ENCODE measurements around the gene GSTCD.

- PRO-cap: no peak
Measured at GRCh38 chr4:104728332-104728697, 233.6 kb upstream of the CXXC4 start.

- PRO-cap: no peak
Measured at GRCh38 chr4:105443717-105444378, 30.0 kb downstream of the PPA2 start.

DNA sequence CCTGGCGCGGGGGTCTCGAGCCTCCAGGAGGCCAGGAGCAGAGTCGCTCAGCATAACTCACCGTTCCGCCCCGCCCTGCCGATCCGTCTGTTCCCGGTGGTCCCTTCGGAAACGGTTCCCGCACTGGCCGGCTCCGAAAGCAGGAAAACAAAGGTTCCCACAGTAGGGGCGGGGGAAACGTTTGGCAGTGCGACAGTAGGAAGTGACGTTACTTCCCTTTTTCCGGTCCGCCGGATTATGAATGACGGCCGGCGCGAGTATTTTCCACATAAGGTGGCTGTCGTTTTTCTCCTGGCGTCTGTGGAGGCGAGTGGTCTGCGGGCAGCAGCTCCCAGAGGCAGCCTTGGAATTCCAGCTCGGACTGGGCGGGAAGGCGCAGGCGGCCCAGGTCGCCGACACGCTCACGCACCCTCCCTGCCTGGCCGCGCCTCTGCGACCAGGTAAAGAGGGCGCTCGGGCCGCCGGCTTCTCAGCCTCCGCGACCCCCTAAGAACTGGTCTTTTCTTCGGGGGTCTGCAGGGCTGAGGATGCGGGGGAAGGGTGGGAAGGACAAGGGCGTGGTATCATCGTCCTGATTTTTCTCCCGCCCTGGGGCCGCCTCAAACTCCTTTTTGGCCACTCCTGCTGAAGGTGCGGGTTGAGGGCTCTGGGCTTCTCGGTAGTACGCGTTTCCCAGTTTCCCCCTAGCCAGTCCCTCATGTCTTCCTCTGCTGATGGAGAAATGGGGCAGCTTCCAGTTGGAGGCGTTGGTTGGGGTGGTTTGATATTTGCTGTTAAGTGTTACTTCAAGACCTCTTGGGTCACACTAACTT lies at the start of gene GSTCD:
Gene GSTCD (plus strand): TSS at position 208 of the 812 bp plus-strand sequence.
- PRO-cap: bidirectional peak, plus-strand start at position 218 of the sequence, minus-strand start at position 89 of the sequence

DNA sequence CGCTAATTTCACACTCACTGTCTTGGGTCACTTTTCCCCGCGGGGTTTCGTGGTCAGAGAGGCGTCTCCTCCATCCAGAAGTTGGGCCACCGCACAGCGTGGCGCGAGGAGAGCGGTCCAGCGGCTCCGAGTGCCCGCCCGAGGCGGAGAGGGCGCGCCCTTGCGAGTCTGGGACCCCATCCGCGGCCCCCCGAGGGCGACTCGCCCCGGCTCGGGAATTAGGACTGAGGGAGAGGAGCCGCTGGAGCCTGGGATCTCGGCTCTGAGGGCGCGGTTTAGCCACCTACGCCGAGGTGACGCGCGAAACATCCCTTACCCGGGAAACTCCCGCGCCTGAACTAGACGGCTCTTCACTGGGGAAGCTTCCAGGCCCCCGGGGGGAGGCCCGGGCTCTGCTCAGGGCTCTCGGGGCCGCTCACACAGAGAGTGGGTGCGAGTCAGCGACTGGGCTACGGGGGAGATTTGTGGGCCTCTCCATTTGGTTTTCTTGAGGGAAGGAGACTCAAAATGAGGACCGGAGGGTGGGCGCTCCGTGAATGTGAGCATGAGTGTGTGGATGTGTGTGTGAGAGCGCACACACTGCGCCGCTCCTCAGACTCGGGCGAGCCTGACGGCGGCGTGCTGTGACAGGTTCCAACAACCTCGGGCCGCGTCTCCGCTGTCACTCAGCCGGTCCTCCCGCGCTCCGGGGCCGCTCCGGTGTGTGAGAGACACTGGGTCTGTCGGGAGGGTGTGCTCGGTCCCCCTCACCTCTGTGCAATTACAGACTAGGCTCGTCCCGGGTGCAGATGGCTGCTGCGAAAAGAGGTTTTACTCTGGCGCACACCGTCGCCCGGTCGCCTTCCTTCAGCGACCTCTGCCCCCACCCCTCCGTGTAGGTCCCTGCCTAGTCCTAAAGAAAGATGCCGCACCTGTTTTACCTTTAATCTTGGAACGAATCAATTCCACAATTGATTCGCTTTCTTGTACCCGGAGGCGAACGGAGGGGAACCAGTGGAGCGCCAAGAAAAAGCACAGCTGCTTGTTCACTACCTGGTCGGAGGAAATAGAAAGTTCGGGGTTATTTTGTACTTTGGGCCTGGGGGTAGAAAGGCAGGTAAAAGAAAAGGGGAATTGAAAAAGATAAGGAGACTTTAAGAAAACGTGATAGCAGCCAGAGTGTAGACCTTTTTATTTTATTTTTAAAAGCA lies 885 bp downstream of the NPNT start:
- PRO-cap: bidirectional peak, plus-strand start at position 341 of the sequence, minus-strand start at position 226 of the sequence; unidirectional peak, plus-strand start at position 594 of the sequence

- PRO-cap: no peak
Measured at GRCh38 chr4:106220138-106220560, 95.9 kb downstream of the TBCK start.

DNA sequence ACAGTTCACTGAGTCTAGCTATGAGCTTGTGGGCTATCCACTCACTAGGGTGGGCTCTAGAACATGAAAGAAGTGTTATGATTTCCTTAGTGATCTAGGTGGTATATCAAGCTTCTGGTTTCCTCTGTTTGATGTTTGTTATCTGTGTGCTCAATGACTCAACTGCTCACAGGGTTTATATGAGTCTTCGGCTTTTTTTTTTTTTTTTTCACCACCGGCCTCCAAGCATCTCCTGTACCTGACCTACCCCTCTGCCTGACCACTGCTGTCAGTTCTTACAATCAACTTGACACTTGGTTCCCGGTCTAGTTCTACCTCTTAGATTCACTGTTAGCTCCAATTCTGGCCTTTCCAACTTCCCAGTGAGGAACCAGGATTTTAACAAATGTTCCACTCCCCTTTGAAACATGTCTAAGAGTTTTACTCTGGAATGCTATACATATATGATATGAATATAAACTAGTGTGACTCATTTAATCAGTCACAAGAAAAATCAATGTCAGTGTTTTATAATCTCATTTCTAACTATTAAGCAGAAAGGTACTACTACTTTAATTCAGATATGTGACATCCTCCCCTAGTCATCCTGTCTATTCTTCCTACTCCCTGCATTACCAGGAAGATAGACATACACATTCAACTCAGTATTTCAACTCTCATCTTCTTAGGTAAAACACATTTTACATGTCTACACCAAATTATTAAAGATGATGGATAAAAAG lies 102.9 kb downstream of the PAPSS1 start:
- PRO-cap: no peak

DNA sequence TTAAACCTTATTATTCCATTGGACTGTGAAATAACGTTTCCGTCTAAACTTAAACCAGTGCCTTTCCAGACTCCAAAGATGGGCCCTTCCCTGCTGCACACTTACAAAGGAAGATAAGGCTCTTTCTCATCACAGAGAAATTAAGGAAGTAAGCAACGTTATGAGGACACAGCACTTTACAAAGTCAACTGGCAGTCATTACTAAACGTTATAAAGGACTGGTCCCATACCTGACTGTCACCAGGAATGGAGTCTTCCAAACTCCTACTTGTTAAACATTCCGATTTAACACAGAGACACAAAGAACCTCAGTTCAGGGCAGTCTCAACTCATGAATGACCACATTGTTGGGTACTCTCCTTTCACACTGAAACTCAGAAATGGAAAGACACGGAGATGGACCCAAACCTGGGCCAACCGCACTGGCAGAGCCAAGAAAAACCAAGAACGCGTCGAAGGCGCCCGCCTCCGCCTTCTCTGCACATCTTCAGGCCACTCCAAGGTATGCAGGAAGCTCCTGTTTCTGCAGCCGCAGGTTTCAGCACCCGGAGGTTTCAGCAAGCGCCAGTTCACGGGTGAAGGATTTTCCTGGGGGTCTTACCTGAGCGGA lies 687 bp downstream of the PAPSS1 start:
- PRO-cap: bidirectional peak, plus-strand start at position 370 of the sequence, minus-strand start at position 337 of the sequence

DNA sequence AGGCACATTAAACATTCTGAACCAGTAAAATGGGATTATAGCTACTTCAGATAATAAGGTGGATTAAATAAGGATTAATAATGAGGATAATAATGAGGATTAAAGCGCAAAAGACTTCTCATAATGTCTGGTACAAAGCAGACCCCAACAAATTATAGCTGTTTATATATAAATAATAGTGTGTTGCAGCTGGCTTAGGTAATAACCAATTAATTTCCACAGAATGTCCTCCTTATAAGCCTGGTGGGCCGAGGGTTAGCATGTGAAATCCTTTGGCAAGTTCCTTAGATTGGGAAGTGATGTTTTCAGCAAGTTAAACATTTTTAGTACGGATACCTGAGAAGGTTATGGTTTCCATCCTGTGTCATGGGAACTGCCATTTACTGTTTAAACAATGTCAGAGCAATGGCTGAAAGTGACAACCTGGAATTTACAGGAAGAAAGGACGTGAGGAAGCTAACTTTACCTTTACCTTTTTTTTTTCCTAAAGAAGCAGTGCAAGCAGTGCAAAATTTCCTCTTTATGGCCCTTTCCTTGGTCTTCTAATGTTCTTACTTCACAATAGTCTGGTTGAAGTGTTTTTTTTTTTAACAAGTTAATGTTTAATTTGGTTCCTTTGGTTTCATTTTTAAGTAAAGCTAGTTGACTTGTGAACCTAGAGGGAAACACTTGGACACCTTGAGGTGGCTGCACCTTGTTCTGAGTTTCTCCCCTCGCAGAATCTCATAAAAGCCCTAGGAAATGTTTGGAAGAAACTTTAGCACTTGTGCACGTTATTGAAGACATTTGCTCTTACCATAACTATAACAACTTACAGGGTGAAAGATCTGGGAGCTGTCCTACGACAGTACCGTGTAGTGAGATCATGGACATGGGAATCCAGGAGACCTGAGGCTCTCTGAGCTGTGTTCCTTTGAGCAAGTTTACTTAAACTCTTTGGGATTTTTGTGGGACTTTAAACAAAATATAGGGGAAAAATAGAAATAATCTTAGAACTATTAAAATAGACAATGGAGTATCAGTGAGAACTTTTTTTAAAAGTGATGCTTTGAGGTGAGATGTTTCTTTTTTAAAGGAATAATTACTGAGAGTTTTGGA lies 1.7 kb downstream of the SGMS2 start:
- PRO-cap: bidirectional peak, plus-strand start at position 659 of the sequence, minus-strand start at position 544 of the sequence

GRCh38 chr4:107989955-107990855 lies 516 bp downstream of the HADH start:
- PRO-cap: no peak

DNA sequence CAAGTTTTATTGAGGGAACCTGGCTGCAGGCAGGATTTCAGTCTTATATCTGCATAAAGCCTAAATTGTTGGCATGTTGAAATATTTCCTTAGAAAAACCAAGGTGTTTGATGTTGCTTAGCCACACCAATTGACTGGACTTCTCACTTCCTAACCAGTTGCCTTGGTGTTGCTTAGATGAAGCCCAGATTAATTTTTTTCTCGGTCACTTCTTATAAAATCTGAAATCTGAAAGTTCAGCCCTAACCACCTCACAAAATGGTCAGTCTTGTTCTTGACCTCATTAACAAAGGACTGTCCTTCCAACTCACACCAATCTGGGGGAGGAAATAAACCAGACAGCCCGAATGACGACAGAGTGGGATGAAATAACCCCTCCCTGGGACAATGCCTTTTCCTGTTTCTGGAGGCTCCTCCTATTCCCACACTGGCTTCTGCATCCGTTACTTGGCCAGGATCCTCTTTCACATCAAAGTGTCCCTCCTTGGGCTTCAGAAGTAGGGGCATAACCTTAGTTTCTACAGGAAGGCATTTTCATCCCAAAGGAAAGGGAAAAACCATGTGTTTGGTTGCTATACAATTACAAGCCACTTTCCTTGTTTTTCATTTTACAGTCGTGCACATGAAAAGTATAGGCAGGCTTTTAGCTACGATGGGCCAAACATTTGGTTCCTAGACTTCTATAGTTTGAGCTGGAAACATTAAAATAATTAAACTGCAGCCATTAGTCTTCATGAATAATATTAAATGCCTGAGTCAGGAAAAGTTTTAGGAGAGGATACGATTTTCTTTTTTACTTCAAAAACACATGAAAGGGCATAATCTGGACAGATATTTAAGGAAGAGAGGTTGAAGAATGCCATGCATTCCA lies 59.7 kb upstream of the RPL34 start:
- PRO-cap: no peak

GRCh38 chr4:108763296-108763595 lies 393 bp upstream of the ETNPPL start:
- PRO-cap: no peak

DNA sequence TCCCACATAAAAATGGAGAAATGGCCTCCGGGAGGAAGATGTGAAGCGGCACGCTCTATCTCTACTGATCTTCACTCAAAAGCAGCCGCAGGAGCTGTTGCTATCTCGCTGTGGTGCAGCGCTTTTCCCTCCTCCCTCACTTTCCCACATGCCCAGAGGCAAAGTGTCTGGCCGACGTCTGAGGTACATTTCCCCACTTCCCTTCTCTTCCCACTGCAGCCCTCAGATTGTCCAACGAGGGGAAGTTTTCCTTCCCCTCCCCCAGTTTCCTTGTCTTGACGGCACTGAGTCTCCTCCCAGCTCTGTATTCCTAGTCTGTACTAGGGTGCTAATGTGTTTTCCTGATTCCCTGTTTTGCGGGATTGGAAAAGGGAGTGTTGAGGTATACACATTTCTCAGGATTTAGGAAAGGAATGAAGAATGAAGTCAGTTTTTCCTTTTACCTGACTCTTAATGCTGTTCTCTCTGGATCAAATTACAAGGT lies 729 bp upstream of the COL25A1 start:
- PRO-cap: no peak

GRCh38 chr4:109576099-109576394 lies 16.0 kb downstream of the MCUB start:
- PRO-cap: no peak

- PRO-cap: bidirectional peak, plus-strand start at chr4:109648776, minus-strand start at chr4:109648655
Measured at GRCh38 chr4:109648157-109648936, 54.9 kb downstream of the CASP6 start.

- PRO-cap: no peak
Measured at GRCh38 chr4:109718473-109718807, 11.4 kb downstream of the PLA2G12A start.

DNA sequence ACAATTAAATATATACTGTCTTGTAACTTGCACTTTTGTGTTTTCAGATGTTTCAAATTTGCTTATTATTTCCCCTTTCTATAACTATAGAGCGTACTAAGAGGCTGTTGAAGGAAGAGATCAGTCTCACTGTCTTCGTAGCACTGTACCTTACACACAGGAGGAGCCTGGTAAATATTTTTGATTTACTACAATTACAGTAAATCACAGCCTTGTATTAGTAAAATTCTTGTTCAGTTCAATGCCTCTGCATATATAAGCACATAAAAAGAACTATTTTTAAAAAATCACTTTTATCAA lies 395 bp downstream of the CFI start:
- PRO-cap: no peak

- PRO-cap: no peak
Measured at GRCh38 chr4:110066010-110066214, 132.5 kb downstream of the ELOVL6 start.

GRCh38 chr4:110119311-110119609 lies 79.2 kb downstream of the ELOVL6 start:
- PRO-cap: no peak

GRCh38 chr4:111336659-111337029 lies 713.8 kb upstream of the PITX2 start:
- PRO-cap: no peak

DNA sequence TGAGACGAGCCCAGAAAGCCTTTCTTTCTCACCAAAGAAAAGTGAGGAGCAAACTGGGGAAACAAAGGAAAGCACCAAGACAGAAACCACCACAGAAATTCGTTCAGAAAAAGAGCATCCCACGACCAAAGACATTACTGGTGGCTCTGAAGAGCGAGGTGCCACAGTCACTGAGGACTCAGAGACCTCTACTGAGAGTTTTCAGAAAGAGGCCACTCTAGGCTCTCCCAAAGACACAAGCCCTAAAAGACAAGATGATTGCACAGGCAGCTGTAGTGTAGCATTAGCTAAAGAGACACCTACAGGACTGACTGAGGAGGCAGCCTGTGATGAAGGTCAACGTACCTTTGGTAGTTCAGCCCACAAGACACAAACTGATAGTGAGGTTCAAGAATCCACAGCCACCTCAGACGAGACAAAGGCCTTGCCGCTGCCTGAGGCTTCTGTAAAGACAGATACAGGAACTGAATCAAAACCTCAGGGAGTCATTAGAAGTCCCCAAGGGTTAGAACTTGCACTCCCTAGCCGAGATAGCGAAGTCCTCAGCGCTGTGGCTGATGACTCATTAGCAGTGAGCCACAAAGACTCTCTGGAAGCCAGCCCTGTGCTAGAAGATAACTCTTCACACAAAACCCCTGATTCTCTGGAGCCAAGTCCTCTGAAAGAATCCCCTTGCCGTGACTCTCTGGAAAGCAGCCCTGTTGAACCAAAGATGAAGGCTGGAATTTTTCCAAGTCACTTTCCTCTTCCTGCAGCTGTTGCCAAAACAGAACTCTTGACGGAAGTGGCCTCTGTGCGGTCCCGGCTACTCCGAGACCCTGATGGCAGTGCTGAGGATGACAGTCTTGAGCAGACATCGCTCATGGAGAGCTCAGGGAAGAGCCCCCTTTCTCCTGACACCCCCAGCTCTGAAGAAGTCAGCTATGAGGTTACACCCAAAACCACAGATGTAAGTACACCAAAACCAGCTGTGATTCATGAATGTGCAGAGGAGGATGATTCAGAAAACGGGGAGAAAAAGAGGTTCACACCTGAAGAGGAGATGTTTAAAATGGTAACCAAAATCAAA lies 306.2 kb downstream of the ANK2 start:
- PRO-cap: no peak